Fallopian tube (tissue), 1 donor: ENCODE measurements around a stretch of chr9.

DNA sequence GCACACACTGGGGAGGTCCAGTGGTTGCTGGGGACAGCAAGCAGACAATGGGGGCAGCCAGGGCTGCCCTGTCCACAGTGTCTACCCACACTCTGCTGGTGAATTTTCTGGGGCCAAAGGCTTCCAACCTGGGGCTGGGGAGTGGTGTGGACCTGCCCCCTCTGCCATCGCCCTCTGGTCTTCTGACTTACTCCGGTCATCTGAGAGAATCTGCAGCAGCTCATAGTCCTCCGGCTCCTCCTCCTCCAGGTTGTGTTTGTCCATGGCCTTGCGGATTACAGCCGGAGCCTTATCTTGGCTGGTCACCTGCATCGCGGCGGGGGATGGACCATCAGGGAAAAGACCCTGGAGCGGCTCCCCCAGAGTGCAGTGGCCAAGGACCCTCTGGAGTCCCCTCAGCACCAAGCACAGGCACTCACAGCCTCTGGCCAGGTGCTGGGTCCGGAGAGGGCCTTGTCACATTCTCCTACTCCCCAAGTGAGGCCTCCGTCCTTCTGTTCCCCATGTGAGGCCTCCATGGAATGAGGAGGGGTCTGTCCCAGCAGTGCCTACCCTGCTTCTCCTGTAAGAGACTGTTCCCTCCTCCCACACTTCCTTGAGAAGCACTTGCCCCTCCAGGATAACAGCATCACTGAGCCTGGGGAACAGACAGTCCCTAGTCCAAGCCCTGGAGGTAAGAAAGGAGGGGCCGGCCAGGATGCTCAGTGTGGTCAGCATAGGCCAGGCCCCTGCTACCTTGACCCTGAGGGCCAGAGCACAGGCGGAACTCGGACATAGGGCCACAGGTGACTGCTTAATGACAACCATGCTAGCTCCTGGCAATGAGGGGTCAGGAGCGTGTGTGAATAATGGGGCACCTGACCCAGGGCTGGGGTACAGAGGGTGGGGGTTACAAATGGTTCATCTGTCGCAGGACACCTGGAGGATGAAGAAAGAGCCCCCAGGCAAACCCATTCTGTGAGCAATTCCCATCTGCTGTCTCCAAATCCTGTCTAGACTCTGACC is 20.7 kb downstream of the RALGDS start:
- PRO-cap, result no peak

DNA sequence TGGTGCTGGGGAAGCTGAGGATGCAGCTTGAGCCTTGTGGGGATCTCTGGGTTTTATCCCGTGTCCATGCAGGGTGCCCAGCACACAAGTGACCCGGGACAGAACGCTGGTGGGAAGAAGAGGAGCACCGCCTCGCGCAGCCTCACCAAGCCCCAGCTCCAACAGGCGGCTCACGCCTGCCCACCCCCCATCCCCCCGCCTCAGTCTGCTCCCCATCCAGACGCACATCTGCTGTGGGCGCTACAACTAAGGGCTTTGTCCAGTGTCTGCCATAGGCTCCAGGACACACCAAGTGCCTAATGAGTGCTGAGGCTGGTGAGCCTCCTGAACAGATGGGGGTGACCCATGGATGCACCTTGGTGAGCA is 13.7 kb downstream of the RALGDS start:
- PRO-cap, result no peak

GRCh38 chr9:133116387-133117122 is 4.5 kb downstream of the RALGDS start:
- PRO-cap, result no peak

GRCh38 chr9:133154915-133155667 is 8.6 kb downstream of the GBGT1 start:
- PRO-cap, result no peak

DNA sequence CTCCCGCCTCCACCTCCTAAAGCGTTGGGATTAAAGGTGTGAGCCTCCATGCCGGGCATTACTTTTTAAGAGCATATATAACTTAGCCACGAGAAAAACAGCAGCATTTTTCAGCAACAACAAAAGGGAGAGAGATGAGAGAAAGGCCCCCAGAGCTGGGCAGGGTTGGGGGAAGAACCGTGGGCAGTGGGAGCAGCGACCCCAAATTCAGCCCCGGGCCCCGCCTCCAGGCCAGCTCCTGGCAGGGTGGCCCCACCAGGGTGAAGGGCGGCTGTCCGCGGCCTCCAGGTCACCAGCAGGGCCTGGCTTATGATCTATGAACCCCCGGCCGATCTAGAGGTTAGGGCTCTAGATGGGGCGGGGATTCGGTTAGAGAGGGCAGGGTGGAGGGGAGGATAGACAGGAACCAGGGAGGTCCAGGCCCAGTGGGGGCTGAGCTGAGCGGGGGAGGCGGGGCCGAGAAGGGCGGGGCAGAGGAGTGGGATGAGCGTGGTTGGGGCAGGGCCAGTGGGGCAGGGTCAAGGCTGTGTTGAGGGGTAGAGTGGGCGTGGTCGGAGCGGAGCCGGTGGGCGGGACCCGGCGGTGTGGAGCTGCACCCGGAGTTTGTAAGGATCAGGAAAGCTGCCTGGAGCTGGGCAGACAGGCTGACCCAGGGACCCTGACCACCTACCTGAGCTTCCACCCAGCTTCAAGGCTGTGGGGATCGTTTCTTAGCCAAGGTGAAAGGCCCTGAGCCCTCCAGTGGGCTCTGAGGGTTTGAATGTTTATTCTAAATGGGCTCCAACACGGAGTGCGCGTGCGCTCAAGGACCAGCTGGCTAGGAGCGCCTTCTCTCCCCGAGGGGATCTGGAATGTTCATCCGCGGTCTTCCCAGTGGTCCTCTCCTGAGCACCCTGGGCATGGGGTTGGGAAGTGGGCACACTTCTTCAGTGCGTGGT is 29.3 kb upstream of the OBP2B start:
- PRO-cap, result bidirectional peak, plus-strand start at position 593 of the sequence, minus-strand start at position 408 of the sequence

GRCh38 chr9:133329271-133330548 is 6.3 kb downstream of the SURF6 start:
- PRO-cap, result no peak

GRCh38 chr9:133358079-133358702 is 1.8 kb downstream of the SURF2 start:
- PRO-cap, result no peak

GRCh38 chr9:133368248-133369214 is 7.3 kb downstream of the SURF4 start:
- PRO-cap, result no peak

DNA sequence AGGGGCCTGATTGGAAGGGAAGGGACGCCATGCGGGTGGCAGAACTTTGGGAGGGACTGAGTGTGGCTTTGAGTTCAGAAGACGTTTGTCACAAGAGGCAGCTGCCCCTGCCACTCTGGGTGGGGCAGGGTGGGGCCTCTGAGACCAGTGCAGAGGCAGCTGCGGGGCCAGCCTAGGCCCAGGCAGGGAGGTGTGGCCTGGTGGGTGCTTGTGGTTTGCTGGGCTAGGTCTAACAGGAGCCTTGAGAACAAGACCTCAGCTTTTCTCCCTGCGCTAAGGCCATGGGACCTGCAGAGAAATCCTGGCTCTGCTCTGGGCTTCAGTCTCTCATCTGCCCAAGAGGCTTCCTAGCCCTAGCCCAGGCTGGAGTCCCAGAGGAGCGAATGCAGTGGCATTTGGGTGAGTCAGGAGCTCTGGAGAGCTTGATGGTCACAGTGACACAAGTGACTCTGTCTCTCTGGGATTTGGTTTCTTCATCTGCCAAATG is 2.3 kb downstream of the MYMK start:
- PRO-cap, result no peak

GRCh38 chr9:133560198-133560829 is 25.8 kb downstream of the ADAMTSL2 start:
- PRO-cap, result unidirectional peak, minus-strand start at chr9:133560458

DNA sequence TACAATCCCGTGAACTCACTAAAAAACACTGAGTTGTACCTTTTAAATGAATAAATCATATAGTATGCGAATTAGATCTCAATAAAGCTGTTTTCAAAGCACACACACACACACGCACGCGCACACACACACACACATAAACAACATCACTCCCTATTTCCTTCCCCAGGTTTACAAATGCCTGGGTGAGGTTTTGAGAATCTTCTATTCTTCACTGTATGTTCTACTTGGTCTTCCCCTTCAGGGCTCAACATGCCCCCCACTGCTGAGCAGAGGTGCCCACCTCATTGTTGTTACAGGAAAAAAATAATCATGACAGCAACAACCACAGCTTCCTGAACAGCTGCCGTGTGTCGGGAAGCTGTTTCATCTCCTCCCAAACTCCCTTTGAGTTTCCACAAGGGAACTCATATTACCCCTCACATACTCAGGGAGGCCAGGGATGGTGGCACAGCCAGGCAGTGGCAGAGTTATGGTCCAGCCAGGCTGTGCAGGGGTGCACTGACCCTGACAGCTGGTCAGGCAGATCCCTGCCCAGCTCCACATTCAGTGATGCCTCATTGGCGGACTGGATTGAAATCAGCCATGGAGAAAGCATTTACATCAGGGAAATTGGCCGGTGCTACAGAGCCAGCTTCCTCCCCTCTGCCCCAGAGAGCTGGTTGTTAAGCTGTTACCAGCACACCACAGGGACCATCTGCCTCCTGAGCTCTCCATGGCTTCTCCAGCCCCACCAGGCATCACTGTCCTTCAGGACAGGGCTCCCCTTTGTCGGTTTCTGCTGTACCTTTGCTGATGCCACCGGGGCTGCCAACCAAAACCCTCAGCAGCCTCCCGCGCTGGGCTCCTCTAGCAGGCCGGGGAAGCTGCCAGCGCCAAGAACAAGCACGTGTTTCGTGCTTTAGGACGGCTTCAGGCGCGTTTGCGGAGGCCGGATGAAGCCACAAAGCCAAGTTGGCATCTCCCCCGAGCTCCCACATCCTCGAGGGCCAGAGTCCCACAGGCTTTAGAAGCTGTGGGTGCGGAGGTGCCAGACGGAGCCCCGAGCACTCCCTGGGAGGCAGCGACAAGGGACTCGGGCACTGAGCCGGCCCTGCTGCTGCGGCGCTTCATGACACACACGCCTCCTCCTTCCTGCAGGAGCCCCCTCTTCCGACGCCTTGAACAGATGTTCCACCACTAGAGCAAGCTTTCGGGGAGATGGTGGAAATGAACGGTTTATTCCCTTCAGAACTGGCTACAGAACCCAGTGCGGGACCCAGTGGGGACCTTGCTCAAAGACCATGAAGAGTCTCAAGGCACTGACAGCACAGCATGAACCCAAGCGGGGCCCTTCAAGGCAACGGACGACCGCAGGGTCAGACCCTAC is 37.1 kb downstream of the SARDH start:
- PRO-cap, result no peak

DNA sequence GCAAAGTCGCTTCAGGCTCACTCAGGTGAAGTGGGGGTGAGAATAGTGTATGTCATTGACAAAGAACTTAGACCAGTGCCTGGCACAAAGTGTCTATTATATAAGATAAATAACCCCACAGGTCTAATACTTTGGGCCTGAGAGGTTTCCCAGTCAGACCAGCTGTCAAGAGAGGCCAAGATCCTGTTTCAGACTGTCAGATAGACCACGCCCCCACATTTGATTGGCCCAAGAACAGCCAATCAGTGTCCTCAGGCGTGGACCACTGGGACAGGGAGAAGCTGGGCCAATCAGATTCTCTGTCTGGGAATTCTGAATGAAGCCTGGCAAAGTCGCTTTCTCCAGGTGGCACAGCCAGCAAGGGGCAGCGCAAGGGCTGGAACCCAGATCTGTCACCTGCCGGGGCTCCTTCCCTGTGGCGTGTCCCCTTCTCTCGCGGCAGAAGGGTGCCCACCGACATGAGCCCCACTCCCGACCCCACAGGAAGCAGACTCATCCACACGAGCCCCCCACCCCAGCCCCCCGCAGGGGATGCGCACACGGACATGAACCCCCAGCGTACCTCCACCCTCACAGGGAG is 6.3 kb downstream of the SARDH start:
- PRO-cap, result no peak

- PRO-cap, result no peak
Observed at GRCh38 chr9:133737430-133737978, 648 bp downstream of the SARDH start.

DNA sequence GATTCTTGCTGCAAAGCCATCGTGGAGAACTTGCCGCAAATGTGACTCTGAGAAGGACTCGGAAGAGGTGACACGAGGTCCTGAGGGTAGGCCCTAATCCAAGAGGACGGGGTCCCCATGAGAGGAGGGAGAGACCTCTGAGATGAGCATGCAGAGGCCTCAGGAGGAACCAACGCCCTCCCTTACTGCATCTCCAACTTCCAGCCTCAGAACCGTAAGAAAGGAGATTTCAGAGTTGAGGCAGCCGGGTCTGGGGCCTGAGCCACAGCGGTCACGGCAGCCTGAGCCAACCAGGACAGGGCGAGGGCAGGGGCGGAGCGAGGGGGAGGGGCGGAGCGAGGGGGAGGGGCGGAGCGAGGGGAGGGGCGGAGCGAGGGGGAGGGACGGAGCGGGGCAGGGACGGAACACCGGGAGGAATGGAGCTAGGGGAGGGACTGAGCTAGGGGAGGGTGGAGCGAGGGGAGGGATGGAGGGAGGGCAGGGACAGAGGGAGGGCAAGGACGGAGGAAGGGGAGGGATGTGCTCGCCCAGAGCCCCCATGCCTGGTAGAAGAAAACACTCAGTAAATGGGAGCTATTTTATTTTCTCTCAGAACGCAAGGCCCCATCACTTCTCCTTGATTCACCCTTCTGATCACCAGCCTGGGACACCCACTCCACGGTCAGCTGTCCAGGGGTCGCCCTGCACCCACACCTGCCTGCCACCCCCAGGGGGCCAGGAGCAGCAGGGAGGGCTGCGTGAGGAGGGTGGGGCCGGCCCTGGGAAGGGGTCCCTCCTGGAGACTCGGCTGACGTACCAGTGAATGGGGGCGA is 21.4 kb upstream of the SARDH start:
- PRO-cap, result no peak

- PRO-cap, result no peak
Observed at GRCh38 chr9:133787654-133788050, 49.5 kb upstream of the SARDH start.

DNA sequence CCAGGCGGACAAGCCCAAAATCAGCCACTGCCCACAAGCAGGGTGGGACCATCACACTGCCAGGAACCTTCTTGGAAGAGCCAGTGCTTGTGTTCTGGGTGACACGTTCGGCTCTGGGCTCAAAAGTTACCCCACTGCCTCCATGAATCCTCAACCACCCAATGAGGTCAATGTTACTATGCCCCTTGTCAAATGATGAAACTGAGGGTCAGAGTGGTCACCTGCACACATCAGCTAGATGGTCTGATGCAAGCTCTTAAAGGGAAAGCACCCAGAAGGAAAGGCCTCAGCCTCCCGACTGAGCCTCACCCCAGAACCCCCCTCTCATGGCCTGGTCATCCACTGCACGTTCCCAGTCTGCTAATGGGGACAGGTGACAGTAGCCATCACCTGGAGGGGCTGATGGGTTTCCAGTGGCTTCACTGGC is 114.8 kb downstream of the VAV2 start:
- PRO-cap, result no peak

DNA sequence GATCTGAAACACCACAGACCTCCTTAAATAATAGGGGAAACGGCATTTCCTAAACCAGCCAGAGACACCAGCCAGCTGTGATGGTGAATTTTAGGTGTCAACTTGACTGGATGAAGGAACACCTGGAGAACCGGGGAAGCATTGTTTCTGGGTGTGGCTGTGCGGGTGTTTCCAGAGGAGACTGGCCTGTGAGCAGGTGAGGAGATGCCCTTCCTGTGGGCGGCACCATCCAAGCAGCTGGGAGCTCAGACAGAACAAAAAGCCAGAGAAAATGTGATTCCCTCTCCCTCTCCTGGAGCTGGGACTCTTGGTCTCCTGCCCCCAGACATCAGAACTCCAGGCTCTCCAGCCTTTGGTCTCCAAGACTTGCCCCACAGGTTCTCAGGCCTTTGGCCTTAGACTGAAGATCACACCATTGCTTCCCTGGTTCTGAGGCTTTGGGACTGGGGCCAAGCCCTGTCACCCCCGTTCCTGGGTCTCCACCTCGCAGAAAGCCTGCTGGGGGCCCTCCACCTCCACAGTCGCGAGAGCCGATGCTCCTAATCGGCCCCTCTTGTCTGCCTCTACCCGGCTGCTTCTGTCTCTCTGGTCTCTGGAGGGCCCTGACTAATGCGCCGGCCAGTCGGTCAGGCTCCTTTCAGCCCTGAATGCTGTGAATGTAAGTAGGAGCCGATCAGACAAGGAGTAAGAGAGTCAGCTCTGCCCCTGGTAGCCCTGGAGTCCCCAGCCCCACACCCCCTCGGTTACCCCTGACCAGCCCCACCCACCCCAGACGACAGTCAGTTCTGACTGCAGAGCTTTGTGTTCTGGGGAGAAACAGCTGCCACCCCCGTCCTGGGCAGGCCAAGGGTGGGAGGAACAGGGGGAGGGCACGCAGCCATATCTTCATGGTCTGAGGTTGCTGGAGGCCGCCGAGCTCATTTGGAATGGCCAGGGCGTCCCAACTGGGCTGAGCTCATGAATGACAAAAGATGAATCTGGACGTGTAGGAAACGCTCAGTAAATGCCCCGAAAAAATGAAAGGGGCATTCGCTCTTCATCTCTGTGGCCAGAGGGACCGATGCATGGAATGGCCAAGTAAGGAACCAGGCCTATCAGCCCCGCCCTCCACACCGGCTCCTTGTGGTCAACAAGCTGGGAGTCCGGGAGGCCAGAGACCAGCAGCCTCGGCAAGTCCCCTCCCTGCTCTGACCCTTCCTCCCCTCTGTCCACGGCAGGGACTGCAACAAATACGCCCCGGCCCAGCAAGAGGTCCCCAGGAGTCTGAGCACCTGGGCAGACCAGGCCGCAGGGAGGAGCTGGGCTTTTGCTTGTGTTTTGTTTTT is 57.4 kb downstream of the VAV2 start:
- PRO-cap, result no peak

DNA sequence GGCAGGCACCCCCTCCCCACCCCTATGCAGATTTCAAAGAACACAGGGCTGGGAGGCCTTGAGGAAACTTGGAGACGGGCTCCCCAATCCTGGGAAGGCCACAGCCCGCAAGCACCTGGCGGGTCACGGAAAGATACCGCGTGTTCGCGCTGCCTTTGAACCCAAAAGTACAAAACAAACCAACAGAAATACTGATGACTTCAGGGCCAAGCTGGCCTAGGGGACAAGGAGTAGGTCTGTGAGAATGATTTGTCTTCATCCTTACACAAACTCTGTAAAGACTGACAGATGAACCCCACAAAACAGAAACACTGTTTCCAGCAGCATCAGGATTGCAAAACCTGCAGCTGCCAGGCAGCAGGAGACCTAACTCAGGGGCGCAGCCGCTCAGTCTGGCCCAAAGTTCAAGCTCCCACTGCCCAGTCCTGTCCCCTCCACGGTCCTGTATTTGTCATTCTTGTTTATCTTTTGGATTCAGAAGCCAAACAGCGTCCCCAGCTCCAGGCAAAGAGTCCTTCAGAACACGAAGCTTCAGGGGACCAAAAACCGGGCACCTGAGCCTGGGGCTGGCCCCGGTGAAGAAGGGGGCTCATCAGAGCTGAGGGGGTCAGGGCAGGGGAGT is 13.7 kb downstream of the VAV2 start:
- PRO-cap, result no peak

- PRO-cap, result unidirectional peak, minus-strand start at chr9:134164569; unidirectional peak, plus-strand start at chr9:134164987
Observed at GRCh38 chr9:134164450-134165494, 28.9 kb downstream of the WDR5 start.

DNA sequence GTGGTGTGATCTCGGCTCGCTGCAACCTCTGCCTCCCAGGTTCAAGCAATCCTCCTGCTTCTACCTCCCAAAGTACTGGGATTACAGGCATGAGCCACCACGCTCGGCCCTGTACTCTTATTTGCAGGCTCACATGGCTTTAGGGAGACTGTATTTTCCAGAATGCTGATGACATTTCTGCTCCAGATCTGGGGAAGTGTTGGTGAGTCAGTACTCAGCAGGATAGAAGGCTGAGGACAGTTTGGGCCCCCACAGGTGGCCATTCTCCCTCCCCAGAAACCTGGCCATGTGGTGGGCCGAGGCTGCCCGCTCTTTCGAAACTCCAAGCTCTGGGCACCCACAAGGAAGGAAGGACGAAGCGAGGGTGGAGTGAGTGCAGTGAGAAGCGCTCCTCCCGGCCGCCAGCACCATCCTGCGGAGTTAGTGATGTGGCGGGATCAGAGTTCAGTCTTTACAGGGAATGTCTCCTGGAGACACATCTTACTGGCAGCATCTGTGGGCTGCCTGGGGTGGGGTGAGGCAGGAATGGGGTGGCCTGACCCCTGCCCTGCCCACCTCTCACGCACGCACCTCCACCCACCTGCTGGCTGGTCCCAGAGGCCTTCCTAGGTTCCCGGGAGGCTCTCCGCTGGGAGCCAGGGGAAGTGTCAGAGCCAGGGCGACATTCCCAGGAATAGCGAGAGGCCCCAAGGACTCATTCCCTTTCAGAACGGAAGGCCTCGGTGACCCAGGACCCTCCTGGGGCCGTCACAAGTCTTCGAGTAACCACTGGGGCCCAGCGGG is 33.8 kb downstream of the WDR5 start:
- PRO-cap, result no peak